Metastatic Liver Carcinoma in the Adrenal Gland (tissue), 2 donors: ENCODE measurements around the genes PITPNM2, RILPL1 and GTF2H3.

DNA sequence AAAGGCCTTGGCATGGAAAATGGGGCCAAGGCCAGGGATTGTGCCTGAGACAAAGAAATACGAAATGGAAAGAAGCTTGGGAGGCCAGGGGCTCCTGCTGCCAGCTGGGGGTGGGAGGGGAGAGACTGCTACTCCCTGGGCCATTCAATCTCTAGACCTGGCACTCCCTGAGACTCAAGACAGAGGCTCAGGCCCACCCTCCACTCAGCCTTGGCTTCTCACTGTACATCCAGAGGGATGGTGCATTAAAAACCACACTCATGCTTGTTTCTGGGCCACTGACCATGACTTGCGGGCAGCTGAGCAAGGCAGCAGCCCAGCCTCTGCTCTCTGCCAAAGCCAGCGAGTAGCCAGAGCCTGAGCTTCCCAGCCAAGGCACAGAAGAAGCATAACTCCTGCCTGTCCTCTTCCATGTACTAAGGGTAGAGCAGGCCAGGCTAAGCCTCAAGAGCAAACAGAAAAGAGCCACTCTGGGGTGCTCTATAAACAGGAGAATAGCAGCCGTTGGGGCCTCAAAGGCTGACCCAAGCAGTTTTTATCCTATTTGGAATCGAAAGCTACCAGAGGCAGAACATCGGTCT is 41.5 kb downstream of the PITPNM2 start:
- PRO-cap, 2 experiments: no peak in any of the 2 experiments

DNA sequence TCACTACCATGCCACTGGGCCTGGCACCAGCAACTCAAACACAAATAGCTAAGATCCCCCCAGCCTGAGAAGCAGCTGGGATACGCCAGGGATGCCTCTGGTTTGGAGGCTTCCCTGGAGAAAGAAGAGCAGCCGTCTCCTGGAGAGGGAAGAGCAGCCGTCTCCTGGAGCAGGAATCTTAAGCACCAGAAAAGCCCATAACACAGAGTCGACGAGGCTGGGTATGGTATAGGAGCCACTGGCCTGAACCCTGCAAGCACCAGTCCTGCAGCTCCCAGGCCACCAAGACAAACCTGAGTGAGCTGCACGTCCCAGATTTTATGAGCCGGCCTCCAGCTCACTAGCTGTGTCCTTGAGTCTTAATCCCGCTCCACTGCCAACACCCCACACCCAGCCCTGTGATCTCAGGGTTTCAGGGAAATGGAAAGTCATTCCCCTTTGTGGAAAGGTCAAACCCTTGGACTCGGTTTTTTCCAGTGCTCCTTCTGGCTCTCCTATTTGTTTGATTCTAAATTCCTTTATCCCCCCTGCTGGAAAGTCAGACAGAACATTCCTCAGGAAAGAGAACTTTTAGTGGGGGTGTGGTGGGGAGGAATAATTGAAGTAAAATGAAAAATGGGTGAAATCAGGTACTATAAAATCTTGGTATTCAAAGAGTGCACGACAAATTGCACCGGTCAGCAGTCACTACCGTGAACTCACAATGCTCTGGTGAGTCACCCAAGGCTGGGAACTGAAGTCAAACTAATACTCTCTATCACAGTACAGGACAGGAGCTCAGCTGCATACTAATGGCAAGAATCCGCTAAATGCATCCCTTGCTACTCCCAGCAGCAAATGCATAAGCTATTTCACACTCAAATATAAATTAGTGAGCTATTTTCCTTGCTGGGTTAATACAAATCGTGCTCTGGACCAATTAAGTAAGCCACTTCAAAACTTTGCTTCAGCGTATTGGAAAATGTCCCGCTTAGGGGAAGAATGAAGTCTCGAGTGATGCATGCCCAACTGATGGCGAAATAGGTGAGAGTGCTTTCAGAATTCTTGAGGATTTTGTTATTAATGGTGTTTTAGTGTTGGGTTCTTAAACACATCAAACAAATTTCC is 9.1 kb downstream of the PITPNM2 start:
- PRO-cap, 2 experiments: peak in 2 of 2 experiments; most common plus-strand start position 757 of the sequence (in 2); most common minus-strand start position 295 of the sequence (in 2)

DNA sequence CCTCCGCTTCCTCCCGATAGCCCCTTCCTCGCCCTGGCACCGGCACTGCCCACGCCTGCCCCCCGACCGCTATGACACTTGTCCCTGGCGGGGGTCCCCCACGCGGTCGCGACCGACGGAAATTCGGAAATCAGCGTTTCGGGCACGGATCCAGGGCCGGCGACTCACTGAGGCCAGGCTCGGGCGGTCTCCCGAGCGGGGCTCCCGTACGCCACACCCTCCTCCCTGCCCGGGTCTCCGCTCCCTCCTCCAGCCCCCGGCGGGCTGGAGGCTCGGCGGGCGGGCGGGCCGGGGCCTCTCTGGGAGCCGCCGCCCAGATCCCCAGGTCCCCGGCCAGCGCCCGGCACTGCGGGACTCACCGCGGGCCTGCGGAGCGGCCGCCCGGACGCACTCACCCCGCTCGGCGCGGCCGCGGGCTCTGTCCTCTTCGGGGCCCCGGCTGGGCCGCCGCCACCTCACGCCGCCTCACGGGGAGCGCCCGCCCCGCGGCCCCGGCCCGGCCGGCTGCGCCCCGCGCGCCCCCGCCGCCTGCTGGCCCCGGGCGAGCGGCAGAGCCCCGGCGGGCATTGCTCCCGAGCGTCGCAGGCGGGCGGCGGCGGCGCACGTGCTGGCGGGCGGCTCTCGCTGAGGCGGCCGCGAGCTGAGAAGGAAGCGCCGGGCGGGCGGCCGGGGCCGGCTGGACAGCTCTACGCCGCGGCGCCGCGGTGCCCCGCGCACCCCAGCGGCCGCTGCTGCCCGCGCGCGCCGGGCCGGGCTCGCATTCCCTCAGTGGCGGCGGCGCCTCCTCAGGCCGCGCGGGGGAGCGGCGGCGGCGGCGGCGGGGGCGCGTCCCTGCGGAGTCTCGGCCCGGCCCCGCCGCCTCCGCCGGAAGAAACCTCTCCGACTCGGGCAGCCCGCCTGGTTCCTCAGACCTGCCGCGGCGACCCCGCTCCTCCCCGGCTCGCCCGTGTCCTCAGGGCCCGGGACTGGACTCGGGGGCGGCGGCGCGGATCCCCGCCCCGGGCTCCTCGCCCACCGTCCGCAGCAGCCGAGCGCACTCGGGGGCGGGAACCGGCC is at the start of gene PITPNM2:
Gene PITPNM2, minus strand, starts transcription at position 733 of the 1,056 bp plus-strand sequence.
- PRO-cap, 2 experiments: peak in 2 of 2 experiments; most common plus-strand start position 788 of the sequence (in 2); most common minus-strand start position 733 of the sequence (in 2)

DNA sequence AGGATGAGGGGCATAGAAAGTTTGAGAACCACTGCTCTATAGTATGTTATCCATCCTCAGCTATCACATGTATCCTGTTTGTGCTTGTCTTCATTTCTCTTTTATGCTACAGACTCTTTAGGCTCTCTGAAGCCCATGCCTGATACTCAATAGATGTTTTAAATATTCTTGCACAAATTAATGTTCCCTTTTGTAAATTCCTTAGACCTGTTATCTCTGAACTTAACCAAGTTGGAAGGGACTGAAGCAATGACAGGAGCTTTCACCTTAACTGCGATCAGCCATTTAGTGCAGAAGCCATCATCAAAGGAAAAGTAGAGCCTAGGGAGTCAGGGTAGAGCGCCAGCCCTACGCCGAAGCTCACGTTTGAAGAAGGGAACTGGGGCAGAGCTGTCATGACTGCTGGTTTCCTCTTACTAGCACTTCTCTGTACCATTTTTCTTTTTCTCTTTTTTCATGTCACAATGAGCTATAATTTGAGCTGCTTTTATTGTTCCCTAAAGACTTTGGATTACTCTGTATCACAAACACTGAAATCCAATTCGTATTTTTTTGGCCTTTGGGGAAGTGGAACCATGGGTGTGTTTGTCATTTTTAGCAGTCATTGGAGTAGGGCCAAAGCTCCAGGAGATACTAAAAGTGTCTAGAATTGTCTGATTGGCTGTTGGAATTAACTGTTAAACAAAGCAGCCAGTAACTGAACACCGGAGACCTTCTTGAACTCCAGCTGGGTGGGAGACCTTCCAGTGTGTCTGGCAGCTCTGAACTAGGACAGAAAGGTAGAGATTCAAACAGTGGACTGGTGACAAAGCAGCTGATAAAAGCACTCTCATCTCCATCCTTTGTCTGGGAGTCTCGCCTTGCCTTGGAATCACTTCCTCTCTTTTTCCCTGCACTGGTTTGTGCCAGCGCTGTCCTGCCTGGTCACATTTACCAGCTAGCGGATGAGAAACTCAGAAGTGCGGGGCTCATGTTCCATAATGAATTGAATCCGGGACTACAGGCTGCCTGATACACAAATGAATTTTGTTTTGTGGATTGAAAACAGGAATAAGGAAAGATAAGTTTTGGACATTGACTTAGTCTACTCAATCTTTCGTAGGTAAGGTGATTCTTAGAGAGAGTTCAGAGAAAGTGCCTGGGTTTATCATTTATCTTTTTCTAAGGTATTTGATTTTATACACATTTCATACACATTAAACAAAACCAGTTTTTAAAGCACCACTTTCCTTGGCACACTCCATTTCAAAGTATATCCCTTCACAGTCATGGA is 9.1 kb downstream of the MTRFR start:
- PRO-cap, 2 experiments: no peak in any of the 2 experiments

- PRO-cap, 2 experiments: no peak in any of the 2 experiments
Measured at GRCh38 chr12:123278009-123278842, 6.6 kb upstream of the CDK2AP1 start.

- PRO-cap, 2 experiments: no peak in any of the 2 experiments
Measured at GRCh38 chr12:123395948-123396669, 12.2 kb downstream of the KMT5A start.

DNA sequence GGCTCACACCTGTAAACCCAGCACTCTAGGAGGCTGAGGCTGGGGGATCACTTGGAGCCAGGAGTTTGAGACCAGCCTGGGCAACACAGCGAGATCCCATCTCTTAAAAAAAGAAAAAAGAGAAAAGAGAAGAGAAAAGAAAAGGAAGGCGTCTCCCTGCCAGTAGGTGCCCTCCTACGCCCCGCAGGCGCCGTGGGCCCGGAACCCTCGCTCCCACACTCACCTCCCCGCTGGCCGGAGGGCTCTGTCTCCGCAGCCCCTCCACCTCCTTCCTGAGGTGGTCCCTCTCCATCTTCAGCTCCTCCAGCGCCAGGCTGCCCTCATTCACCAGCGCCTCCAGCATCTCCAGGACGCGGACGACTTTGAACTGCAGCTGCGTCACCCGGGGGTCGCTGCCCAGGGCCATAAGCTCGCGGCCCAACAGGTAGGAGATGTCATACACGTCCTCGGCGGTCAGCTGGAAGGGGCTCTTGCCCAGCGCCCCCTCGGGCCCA is 578 bp downstream of the RILPL2 start:
- PRO-cap, 2 experiments: no peak in any of the 2 experiments

DNA sequence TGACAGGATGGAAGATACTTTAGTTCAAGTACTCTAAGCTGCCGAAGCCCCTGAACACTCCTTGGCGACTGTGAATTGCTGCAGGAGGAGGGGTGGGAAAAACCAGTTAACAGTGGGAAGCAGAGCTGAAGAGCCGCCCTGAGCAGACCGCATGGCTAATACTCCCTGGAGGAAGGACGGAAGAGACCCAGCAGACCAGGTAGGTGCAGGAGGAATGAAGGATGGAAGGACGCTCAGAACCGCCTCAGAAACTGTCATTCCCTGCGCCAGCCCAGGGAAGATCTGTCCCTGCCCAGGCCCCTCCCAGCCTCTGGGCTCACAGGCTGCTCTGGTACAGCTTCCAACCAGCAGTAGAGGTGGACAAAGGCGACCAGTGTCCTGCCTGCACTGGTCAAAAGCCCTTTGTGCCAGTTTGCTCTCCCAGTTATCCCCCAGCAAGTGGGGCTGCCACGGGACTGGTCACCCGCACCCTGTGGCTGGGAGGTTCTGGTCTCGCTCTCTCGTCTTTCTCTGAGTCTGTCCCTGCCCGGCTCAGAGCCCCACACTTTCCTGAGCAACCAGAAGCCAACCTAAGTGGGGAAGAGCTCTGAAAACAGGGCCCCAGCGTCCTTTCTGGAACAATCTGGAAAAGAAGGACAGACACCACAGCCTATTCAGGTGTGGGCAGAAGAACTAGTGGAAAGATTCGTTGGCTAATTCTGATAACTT is 21.5 kb downstream of the SNRNP35 start:
- PRO-cap, 2 experiments: no peak in any of the 2 experiments

DNA sequence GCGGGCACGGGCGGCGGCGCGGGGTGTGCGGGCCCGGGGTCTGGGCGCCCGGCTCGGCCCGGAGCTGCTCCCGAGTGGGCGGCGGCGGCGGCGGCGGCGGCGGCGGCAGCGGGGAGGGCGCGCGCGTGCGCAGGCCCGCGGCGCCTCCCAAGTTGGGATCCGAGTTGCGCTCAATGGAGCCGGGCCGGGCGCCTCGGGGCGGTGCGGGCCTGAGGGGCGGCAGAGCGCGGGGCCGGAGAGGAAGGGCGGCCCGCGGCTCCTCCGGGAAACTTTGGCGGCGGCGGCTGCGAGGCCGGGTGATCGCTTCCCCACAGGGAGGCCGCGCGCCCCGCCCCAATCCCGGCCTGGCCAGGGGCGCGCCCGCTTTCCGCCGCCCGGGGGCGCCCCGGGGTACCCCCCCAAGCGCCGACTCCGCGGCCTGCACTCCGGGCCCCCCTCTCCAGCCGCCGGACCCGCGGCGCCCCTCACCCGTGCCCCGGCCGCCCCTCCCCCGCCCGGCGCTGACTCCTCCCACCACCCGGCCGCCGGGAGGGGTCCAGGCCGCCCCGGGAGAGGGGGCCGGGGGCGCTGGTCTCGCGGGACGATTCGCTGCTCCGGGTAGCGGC is at the start of gene RILPL1:
Gene RILPL1, minus strand, starts transcription at position 76 of the 605 bp plus-strand sequence.
- PRO-cap, 2 experiments: peak in 2 of 2 experiments; most common plus-strand start position 150 of the sequence (in 2); most common minus-strand start position 69 of the sequence (in 1)

GRCh38 chr12:123633503-123634374 is at the start of gene GTF2H3:
Gene GTF2H3, plus strand, starts transcription at chr12:123633829.
- PRO-cap, 2 experiments: peak in 2 of 2 experiments; most common plus-strand start chr12:123633860 (in 2); most common minus-strand start chr12:123633675 (in 1)

- PRO-cap, 2 experiments: no peak in any of the 2 experiments
Measured at GRCh38 chr12:123714324-123714657, 2.1 kb downstream of the ATP6V0A2 start.

DNA sequence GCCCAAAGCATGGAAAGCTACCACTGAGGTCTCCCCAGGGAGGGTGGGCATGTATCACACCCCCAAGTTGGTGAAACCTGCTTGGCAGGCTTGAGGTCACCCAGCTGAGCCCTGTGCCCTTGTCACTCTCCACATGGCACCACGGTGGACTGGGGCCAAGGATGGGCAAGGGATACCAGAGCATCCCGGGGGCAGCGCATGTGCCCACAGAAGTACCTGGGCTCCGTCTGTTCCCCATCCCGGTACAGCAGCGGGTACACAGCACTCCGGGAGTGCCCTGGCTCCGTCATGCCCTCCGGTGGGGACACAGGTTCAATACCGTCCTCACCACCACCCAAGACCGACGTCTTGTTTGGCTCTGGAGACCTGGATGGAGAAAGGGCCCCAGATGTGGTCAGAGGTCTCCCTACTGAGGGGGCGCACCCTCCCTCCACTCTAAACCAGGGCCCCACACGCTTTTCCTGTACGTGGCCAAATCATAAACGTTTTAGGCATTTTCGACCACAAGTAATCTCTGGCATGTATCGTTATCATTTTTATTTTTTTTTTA is 38.1 kb downstream of the RFLNA start:
- PRO-cap, 2 experiments: no peak in any of the 2 experiments

DNA sequence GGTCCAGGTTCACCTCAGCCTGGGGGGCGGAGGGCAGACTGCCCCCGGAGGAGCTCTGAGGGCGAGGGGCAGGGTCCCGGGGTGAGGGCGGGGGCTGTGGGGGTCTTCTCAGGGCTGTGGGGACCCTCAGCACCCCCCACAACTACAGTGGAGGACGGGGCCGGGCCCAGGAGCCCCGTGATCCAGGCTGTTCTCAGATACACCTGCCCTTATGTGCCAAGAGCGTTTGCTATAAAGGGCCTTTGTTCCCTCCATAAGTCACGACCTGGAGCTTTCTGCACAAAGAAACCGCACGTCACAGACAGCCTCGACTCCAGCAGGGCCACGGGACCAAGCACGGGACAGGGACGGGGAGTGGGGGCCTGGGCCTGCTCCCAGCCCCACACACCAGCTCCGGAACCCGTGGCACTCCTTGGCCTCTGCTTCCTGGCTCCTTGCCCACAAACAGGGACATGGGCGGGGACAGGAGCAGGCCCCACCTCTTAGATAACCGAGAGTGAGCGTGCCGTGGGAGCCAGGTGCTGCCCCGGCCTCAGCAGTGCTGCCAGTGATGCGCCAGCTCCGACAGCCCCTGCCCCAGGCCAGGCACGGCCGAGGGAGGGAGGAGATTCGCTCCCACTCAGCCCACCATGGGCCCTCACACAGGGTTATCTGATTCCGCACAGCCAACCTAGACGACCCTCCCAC is 101.9 kb downstream of the RFLNA start:
- PRO-cap, 2 experiments: no peak in any of the 2 experiments

DNA sequence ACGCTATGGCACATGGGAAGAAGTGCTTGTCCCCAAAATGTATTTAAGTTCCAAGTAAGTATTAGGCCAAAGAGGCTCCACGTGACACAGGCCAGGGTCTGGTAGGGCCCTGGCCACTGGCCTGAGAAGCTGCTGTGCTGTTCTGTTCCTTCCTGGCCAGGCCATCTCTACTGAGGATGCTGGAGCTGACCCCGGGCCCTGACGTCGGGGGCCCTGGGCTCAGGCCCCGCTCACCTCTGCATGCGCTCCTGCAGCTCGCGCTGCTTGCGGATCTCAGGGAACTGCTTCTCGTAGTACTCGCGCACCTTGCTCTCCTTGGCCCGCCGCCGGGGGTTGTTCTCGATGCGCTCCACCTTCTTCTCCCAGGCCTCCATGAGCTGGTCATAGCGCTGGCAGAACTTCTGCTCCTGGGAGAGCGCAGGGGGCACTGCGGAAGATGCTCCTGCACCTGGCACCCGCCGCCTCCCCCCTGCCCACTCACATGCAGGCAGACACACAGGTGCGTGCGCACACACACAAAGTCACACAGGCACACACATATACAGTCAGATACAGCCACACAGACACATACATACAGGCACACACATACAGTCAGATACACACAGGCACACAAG is 135.6 kb downstream of the RFLNA start:
- PRO-cap, 2 experiments: no peak in any of the 2 experiments

DNA sequence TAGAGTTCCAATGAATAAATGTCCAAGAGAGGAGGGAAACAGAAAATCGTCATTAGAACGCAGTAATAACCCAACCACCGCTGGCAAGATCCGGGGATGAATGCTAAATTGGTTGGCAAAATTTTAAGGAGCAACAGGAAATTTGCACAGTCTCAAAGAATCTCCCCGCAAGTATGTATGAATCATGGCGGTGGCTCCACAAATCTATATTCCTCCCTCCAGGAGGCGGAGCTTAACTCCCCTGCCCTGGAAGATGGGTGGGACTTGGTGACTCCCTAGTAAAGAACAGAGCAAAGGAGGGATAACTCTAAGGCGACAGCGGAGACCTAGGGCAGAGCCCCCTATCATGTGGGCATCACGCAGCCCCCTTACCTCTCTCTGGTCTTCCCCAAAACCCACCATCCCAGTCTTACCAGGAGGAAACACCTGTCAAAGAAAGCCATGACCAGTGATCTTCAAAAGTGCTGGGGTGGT is 125.9 kb downstream of the NCOR2 start:
- PRO-cap, 2 experiments: no peak in any of the 2 experiments

- PRO-cap, 2 experiments: no peak in any of the 2 experiments
Measured at GRCh38 chr12:124467053-124467378, 100.4 kb downstream of the NCOR2 start.

DNA sequence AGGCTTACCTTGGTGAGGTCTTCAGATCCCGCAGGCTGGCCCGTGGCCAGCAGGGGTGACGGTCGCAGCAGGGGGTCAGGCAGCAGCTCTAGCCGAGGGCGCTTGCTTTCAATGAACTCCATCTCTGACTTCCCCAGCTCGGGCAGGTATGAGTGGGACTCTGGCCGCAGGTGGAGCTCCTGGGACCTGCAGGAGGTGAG is 83.9 kb downstream of the NCOR2 start:
- PRO-cap, 2 experiments: no peak in any of the 2 experiments

- PRO-cap, 2 experiments: no peak in any of the 2 experiments
Measured at GRCh38 chr12:124493865-124494592, 73.4 kb downstream of the NCOR2 start.

GRCh38 chr12:124498821-124499241 is 68.6 kb downstream of the NCOR2 start:
- PRO-cap, 2 experiments: no peak in any of the 2 experiments

GRCh38 chr12:124552924-124553616 is 14.3 kb downstream of the NCOR2 start:
- PRO-cap, 2 experiments: no peak in any of the 2 experiments